Karpas-422 (cell line): ENCODE measurements around the gene USP36.

DNA sequence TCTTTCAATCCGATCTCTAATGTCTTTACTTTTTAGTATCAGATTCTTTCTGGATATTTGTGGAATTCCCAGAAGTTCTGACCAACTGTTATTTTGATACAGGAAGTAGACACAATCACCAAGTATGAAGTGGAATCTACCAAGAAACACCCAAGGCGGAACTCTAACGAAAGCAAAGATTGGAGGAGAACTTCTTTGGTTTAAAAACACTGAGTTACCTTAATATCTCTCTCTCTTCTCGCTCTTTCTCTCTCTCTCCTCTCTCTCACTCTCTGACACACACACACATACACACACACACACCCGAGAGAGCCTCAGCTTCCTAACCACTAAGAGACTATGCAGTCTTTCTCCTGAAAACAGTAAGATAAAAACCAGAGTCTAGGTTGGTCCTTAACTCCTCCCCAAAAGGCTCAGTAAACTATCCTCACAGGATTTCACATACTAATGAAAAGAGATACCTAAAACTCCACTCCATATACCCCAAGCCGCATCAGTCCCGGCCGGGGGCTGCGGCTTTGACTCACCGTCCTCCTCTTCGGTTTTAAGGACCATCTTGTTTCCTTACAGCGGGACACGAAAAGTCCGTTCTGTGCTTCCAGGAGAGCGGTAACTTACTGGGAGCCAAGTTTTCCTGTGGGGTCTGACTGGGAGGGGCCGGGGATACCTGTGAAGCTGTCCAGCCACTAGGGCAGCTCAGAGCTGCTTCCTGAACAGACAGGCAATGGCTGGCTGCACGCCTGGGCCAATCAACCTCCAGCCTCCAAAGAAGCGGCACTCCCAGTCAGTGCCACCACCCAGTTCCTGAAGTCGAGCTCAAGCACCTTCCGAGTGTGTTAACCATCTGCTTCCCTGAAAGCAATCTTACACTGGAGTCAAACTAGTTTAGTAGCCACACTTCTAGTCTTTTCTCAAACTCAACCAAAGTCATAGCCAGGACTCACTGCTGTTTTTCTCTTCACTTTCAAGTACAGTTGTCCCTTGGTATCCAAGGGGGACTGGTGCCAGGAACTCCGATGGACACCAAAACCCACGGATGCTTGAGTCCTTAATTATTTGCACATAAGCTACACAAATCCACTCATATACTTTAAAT is 45.6 kb downstream of the CYTH1 start:
- PRO-cap = no peak
- RAMPAGE, long total RNA = no peak

- PRO-cap = no peak
- RAMPAGE, long total RNA = no peak
Observed at GRCh38 chr17:78747777-78748647, 34.1 kb downstream of the CYTH1 start.

DNA sequence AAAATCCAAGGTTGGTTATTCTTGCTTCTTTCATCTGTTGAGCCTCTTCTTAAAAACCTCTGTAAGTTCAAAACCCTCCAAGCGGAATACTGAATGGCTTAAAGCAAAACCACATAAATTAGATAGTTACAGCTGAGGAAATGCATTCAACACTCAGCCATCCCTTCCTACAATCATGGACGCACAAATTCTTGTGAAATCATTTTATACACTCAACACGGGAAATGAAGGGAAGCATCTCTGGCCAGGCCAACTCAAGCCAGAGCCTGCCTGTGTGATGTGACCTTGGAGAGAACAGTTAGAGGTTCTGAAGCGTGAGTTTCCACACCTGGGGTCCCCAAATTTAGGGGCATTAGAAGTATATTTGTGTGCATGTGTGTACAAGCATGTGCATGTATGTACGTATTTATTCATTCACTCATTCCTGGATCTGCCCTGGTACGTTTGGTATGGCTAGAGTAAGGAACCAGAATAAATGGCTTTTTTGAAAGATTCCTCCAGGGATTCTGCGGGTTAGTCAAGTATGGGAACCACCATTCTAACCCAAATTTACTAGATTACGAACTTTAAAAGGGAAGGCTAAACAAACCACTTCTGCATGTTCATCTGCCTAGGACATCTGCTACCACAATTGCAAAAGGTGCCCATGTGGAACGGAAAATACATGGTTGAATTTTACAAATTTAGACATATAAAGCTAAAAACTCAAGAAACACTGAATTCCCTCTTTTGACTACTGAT is 22.3 kb downstream of the CYTH1 start:
- PRO-cap = no peak
- RAMPAGE, long total RNA = no peak

GRCh38 chr17:78769323-78769684 is 12.8 kb downstream of the CYTH1 start:
- PRO-cap = no peak
- RAMPAGE, long total RNA = no peak

GRCh38 chr17:78787770-78788208 is 5.7 kb upstream of the CYTH1 start:
- PRO-cap = no peak
- RAMPAGE, long total RNA = no peak

GRCh38 chr17:78806405-78806815 is 24.3 kb upstream of the CYTH1 start:
- PRO-cap = no peak
- RAMPAGE, long total RNA = no peak

- PRO-cap = no peak
- RAMPAGE, long total RNA = no peak
Observed at GRCh38 chr17:78821800-78823112, 18.4 kb downstream of the USP36 start.

DNA sequence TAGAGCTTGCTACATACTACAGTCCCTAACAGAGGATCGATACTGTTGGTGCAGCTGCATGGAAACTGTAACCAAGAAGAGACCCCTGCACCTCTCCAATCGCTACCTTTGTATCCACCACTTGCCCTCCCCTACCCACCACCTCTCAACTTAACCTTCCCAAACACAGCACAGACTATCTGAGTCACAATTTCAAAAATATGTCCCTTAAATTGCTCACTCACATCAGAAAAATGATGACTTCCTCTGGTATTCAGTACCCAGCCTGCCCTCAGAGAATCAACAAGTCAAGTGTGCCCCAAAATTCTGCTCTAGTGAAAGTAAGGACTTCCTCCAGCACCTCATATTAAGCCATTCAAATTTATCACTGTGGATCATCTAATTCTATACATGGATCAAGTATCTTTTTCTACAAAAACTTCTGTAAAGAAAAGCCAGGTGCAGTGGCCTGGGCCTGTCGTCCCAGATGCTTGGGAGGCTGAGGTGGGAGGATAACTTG is 3.1 kb downstream of the USP36 start:
- PRO-cap = no peak
- RAMPAGE, long total RNA = no peak

DNA sequence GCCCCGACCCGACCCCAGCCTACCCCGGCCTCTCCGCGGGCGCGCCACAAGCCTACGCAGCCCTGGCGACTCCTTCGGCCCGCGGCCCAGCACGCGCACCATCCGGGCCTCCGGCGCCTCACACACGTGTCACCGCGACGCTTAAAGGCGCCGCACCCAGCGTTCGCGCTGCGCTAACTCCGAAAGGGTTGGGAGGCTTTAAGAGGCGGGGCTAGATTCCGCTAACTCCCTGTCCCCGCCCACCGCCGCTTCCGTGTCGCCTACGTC is at the start of gene USP36:
Gene USP36 (minus strand): TSS at position 102 of the 267 bp plus-strand sequence.
- PRO-cap = bidirectional peak, plus-strand start outside the sequence, minus-strand start at position 102 of the sequence
- RAMPAGE, long total RNA = no peak

DNA sequence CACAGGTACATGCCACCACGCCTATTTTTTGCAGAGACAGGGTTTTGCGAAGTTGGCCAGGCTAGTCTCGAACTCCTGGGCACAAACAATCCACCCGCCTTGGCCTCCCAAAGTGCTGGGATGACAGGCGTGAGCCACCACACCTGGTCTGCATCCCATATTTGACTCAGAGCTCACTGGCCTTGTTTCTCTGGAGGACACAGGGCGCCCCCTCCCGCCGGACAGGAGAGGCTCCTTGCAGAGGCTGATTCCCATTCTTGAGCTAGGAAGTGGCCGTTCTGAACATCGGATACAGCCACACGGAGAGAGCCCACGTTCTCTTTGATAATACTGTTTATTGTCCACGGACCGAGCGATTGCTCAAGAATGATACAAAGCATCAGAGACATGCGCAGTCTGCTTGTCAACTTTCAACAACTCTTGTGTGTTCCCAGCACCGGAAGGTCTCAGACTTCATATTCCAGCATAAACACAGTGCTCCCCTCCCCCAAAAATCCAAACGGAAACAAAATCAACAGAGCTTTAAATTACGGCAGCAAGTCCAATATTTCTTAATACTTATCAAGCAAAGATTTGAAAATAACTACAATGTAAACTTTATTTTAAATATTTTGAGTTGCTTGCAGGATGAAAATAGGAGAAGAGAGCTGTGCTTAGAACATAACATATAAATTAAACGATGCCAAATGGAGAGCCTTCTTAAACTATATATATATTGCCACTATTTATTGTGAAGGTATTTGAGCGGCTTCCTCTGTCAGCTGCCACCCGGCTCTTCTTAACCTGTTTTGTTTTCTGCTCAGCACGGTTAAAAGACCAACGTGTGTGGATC is 12.3 kb upstream of the USP36 start:
- PRO-cap = no peak
- RAMPAGE, long total RNA = no peak

DNA sequence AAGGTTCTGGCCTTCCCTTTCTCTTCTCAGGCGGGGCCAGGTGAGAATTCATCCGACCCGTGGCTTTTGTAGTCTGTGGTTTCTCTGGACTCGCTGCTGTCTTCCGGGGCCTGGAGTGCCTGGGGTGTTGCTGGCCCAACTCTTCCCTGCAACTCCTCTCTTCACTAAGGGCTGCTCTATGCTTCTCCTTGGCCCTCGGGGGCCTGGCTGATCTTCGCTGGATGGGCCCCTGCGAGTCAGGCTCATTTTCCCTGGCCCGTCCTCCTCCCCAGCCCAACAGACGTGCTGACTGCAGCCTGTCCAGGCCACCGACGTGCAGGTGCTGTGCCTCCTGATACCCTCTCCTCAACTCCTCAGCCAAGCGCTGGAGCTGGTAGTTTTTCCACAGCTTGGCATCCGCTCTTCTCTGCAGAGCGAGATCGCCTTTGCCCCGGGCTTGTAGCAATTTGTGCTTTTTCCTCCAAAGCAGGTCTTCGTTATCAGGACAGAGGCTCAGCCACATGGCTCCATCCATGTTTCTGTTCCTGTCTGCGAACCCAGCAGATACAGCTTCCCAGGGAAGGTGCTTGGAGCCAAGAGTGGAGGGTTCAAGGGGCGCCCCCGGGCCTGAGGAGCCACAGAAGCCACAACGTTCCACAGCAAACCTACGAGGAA is 11.1 kb downstream of the CEP295NL start:
- PRO-cap = no peak
- RAMPAGE, long total RNA = no peak

DNA sequence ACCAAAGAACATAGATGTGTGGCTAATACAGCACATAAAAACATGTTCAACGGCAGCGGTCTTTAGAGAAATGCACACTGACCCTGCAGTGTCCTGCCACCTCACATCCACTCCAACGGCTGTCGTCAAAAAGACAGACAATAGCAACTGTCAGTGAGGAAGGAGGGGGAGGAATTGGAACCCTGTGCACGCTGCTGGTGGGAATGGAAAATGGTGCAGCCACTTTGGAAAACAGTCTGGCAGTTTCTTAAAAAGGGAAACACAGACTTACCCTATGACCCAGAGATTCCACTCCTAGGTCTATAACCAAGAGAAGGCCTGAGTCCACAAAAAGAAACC is 7.7 kb downstream of the CEP295NL start:
- PRO-cap = no peak
- RAMPAGE, long total RNA = no peak

DNA sequence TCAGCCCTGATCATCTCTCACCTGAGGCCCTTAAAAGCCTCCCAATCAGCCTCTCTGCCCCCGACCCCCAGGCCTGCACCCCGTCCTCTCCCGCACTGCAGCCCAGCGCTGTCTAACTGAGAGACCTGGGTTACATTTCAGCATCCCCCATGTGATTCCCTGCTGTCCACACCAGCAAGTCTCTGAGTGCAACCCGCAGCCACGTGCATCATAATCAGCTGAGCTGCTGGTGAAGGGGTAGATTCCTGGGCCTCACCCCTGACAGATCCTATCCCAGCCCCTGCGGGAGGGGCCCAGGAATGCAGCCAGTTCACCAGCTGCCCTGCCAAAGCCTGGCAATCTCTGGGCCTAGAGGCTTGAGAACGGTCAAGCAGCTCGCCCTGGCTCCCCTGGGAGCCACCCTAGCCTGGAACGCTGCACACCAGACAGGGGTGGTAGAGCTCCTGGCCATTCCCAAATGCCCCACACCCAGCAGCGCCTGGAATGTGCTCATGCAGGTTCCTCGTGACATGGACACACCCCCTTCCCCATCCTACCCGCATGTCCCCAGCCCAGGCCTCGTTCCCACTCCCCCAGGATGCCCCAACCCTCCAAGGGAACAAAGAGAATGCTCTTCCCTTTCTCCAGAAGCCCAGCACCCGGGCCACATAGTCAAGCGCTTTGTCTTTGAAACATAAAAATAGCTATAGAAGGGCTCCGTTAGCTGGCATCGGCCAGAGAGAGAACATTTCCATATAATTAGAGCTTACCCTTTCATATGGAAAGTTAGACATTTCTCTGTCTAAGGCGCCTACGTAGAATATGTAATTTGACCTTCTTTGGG is 3.6 kb downstream of the CEP295NL start:
- PRO-cap = no peak
- RAMPAGE, long total RNA = no peak

DNA sequence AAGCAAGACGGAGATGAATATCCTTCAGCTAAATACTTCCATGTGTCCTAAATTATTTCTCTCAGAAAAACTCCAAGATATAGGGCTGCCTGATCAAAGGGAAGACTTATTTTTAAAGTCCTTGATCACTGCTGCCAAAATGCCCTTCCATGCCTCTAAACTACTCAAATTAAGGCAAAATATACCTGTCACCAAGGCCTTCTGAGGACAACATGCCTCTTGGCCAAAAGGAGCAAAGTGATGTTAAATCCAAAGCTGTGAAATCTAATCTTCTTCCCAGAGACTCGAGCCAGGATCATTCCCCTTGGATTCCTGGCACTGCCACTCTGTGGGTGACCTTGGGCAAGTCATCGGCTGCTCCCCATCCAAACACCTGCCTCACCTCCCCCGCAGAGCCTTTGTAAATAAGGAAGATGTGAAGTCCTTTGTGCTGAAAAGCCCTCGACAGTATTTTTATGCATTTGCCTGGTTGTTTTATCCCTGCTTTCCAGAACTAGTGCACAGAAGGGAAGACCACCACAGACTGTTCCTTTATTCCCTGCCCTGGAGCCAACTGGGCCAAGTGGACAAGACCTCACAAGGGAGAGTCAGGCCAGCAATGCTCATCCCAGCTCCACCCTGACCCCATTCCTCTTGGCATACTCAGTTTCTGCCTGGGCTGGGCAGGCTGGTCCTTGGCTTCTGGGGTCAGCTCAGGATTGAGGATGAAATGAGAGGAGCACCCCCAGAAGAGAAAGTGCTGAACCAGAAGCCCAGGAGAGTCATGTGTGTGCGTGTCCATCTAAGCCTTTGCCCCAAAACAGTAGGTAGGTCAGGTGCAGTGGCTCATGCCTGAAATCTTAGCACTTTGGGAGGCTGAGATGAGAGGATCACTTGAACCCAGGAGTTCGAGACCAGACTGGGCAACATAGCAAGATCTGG is 5.5 kb upstream of the CEP295NL start:
- PRO-cap = no peak
- RAMPAGE, long total RNA = no peak

GRCh38 chr17:78958440-78958889 is 21.3 kb downstream of the LGALS3BP start:
- PRO-cap = no peak
- RAMPAGE, long total RNA = no peak

- PRO-cap = no peak
- RAMPAGE, long total RNA = no peak
Observed at GRCh38 chr17:78971967-78972490, 7.7 kb downstream of the LGALS3BP start.

DNA sequence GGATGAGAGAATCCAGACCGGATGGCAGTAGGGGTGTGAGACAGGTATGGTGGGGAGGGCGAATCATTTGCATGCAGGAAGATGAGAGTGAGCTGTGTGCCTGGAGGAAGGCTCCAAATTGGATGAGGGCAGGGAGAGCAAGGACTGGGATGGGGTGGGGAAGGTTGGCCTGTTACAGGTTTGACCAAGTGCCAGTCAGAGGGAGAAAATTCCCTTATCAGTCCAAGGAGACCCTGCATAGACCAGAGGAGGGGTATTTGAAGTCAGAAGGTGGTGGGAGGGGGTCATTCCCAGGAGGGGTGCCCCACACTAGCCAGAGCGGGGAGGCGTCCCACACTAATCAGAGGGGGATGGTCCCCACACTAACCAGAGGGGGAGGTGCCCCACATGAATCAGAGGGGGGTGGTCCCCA is 785 bp downstream of the CANT1 start:
- PRO-cap = no peak
- RAMPAGE, long total RNA = no peak

- PRO-cap = no peak
- RAMPAGE, long total RNA = no peak
Observed at GRCh38 chr17:79022023-79023134, 1.6 kb upstream of the C1QTNF1 start.

DNA sequence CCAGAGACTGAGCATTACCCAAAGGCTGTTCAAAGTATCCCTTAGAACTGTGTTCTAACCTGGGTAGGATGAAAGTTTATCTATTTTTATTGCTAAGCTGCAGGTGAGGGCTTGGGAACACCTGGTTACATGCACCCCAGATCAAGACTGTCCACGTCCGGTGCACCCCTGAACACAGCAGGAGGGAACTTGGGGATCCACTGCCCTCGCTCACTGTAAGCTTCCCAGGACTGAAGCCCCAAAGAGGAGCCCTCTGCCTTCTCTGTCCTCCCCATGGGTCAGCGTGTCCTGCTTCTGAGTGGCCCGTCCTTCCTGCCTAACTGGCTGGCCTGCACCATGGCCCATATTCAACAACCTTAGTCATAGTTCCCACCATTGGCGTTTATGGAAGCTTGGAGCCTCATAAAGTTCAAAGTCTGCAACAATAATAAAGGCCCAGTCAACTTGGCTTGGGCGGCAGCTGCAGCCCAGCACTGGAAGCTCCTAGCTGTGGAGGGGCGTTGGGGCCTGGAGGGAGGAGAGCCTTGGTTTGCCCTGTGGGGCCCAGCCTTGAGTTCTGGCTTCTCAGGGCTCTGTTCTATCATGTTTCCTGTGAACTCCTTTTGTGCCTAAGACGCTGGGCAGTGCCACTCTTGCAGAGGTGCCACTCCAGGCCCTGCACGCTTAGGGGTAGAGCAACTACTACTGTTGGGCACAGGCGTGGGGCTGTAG is 1.1 kb upstream of the ENGASE start:
- PRO-cap = no peak
- RAMPAGE, long total RNA = no peak

DNA sequence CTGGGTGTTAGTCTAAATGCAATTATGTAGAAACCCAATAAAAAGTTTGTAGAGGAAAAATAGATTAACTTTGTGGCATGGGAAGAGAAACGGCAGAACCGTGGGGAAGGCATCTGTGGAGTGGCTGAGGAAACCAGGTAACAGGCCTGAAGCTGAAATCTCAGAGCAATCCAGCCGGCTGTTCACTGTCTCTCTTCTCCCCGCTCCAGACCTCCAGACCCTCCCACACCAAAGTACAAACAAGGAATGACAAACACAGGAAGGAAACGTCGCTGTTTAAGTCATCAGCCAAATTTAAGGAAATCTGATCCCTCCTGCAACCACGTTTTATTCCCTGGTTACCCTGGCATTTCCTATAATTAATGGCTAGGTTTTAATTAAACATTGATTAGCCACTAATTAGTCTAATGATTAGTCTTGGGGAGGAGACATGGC is 51.9 kb upstream of the RBFOX3 start:
- PRO-cap = no peak
- RAMPAGE, long total RNA = no peak